Mesenteric fat pad (tissue), 1 donor: ENCODE results near the genes SIK2, DLAT and ZBTB16.

DNA sequence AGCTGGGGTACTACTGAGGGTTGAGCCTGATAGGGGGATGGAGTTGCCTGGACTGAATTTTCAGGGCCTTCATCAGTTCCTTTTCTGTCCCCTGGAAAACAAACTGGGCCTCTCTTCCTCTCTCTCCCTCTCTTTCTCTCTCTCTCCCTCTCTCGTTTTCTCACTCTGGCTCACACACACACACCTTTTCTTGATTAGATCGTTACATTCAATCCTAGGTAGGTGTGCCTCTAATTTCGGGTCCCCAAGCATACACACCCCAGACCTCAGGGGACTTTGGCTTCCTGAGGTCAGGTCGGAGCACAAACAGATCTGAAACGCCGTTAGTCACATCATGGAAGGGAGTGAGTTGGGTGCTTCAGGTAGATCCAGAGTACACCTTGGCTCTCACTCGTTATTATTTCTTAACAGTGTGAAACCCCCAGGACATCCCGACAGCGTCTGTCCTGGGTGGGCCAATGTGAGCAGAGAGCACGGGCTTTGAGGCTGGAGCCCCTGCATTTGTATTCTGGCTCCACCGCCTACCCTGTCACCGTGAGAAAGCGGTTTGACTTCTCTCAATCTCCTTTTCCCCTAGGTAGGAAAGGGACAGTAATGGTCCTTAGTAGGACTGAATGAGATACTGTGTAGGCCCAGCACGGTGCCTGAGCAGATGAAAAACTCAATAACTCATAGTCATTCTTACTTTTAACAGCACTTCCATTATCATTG, 37.3 kb upstream of the POU2AF1 start:
- PRO-cap: no peak

DNA sequence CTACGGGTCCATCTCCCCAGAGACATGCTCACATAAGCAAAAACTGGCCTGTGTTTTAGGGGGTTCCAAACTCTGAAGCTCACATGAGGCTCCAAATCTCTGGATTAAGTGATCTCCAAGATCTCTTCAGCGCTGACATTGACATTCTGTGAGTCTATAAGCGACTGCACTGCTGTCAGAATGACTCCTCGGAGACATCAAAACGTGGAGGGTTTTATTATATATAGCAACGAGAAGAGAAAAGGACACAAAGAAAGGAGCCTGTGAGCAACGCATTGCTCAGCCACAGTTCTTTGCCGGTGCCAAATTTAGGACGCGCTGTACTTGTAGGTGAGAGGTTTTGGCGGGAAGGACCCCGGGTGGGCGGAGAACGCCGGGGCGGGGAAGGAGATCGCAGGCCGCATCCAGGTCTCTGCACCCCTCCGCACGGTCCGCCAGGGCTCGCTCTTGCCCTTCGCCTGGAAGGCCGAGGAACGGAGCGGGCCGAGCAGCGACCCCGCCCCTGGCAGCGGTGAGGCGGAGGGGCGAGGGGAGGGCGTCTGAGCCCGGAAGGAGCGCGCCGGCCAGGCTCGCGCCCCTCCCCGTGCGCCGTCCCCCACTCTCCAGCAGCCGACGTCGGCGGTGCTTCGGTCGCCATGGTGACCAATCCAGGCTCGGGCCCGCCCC, 413 bp upstream of the SIK2 start:
- PRO-cap: bidirectional peak, plus-strand start outside the sequence, minus-strand start at position 412 of the sequence

GRCh38 chr11:111602369-111602992, at the start of gene SIK2:
SIK2 (plus strand) TSS chr11:111602449.
- PRO-cap: bidirectional peak, plus-strand start at chr11:111602437, minus-strand start at chr11:111602114; bidirectional peak, plus-strand start at chr11:111603114, minus-strand start at chr11:111602907

GRCh38 chr11:111624502-111625165, 22.4 kb downstream of the SIK2 start:
- PRO-cap: no peak

DNA sequence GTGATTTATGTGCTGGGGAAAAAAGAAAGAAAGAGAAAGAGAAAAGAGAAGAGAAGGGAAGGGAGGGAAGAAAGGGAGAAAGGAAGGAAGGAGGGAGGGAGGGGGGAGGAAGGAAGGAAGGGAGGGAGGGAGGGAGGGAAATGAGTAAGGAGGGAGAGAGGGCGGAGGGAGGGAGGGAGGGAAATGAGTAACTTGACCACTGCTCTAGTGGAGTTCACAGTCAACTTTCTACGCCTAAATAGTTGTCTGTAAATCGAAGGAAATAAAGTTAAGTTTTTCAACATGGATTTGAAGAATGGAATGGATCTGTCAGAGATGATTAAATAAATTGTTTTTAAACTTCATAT, 33.0 kb downstream of the SIK2 start:
- PRO-cap: no peak

GRCh38 chr11:111727215-111727949, 38.8 kb downstream of the PPP2R1B start:
- PRO-cap: no peak

DNA sequence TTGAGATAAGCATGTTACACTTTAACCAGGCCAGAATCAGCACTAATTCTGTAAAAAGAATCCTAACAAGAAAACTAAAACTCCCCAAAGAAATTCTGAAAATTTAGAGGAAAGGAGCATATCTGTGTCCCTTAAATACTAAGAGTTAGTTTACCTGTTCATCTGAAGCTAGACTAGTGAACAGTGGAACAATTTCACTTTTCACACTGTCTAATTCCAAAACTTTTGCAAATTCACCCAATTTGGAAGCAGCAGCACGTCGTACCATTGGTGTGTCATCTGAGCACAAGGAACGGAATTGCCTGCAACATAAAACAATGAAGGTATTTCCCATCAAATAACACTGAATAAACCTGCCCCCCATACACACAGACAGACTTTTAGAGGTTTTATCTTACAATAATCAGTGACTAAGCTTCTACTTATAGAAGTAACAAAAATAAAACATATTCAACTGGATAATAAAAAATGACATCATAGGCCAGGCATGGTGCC, 6.5 kb downstream of the PPP2R1B start:
- PRO-cap: no peak

GRCh38 chr11:111787877-111788664, 21.9 kb upstream of the PPP2R1B start:
- PRO-cap: no peak

DNA sequence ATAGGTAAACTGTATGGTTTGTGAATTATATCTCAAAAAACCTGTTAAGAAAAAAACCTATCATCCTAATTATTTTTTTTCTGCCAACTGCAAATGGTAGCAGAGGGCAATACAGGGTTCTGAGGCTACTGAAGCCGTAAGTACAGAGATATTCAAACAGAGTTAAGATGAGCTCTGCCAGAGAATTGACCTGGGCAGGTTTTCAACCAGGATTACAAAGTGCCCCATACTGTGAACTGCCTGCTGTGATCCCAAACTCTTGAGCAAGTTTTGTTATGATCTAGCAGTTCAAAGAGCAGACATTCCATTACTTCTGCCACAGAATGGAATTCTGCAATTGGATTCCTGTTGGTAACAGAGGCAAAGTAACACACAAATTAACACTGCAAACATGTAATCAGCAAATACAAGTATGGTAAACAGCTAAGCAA, 31.3 kb downstream of the ALG9 start:
- PRO-cap: no peak

- PRO-cap: no peak
Observed at GRCh38 chr11:111924378-111924724, 5.6 kb downstream of the C11orf52 start.

DNA sequence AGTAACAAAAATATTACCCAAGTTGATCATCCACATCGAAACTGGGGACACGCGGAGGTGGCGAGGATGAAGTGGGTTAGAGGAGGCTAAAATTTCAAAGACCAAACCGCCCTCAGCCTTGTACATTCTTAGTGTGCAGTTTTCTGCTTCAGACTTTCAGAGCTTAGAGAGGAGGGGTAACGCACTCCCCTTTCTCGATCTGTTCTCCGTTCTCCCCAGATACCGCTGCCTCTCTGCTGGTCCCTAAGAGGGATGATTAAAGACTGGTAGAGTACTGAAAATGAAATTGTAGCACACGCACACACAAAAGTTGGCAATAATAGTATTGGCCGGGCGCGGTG, 8.7 kb downstream of the C11orf52 start:
- PRO-cap: no peak

GRCh38 chr11:112024621-112025753, at the start of gene DLAT:
DLAT (plus strand) TSS chr11:112025408.
- PRO-cap: bidirectional peak, plus-strand start at chr11:112025449, minus-strand start at chr11:112025295

DNA sequence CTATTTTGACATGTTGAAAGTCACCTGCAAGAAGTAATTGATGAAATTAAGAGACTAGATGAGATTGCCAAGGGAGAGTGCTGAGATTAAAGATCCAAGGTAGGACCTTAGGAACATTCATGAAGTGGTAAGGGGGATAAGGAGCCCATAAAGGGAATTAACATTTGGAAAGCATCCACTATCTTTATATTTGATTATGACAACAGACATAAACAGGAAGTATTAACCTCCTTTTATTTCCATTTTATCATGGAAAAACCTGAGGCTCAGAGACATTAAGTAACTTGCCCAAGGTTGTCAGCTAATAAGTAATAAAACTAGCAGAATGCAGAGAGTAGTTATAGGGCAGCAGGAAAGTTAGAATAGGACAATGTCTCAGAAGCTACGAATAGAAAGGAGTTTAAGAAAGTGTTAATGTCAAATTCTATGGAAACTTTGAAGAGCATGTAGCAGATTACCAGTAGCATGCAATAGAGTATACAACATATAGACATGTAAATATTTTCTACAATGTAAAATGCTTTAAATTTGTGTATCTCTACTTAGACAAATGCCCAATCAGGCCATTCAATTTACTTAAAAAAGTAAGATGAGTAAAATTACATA, 1.3 kb downstream of the BCO2 start:
- PRO-cap: no peak

DNA sequence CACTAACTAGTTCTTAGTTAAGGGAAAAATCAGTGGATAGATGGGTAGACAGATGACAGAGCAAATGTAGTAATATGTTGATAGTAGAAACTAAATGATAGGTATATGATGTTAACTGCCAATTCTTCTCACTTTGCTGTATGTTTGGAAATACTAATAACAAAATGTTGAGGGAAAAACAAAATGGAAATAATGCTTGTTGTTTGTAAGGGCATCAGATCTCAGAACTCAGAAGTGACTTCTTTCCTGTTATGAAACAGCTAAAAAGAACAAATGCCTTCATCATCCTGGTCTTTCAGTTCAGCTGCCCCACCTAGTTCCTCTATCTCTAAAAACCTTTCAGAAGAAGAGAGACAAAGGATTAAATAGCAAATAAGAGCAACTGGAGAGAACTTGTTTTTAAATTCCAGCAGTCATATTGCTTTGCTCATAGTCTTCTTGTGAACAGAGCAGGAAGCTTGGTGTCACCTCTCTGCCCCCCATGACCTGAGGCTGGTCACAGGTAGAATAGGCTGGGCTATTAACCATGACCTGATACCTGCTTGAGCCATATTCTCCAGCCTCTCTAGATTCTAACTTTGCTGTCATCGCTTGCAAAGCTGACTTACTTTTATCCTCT, 345.3 kb upstream of the NCAM1 start:
- PRO-cap: no peak

- PRO-cap: no peak
Observed at GRCh38 chr11:113046443-113046843, 85.2 kb downstream of the NCAM1 start.

GRCh38 chr11:113505787-113506433, 30.7 kb upstream of the DRD2 start:
- PRO-cap: no peak

DNA sequence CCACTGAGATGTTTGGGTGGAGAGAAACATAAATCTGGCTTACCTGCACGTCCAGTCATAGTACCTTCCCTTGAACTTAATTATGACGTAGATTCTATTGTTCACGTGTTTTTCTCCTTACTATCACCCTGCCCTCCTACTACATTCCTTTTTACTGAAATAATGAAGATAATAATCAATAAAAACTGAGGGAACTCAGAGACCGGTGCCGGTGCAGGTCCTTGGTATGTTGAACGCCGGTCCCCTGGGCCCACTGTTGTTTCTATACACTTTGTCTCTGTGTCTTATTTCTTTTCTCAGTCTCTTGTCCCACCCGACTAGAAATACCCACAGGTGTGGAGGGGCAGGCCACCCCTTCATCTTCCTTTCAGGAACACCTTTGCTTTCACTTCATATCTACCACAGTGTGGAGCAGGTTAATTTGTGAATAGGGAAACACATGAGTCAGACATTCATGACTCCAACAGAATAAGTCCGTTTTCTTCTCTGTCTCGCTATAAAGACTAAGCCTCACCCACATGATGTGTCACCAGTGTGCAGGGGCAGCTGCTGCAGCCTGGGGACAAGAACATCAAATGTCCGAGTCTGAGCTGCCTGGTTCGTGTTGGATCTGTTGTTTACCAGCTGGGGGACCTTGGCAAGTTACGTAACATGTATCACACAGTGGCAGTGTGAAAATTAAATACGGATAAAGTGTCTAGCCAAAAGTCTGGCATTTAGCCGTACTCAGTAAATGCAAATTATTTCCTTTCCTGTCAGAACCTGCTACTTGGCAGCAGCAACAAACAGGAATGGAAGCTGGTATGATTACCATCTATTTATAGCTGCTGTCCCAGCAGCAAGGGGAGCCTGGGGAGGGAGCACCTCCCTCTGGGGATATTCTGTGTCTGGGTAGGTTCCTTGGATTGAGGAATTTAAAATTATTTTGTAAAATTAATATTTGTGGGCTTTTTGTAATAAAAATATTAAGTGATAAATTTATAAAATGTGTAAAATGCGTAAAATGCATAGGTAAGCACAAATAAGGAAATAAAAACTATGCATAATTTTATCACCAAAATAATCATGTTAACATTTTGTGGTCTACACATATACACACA, 1.5 kb upstream of the CLDN25 start:
- PRO-cap: no peak

GRCh38 chr11:114059288-114060089, at the start of gene ZBTB16:
ZBTB16 (plus strand) TSS chr11:114059711.
- PRO-cap: bidirectional peak, plus-strand start at chr11:114059714, minus-strand start at chr11:114059423

GRCh38 chr11:114065809-114066658, 6.5 kb downstream of the ZBTB16 start:
- PRO-cap: no peak

DNA sequence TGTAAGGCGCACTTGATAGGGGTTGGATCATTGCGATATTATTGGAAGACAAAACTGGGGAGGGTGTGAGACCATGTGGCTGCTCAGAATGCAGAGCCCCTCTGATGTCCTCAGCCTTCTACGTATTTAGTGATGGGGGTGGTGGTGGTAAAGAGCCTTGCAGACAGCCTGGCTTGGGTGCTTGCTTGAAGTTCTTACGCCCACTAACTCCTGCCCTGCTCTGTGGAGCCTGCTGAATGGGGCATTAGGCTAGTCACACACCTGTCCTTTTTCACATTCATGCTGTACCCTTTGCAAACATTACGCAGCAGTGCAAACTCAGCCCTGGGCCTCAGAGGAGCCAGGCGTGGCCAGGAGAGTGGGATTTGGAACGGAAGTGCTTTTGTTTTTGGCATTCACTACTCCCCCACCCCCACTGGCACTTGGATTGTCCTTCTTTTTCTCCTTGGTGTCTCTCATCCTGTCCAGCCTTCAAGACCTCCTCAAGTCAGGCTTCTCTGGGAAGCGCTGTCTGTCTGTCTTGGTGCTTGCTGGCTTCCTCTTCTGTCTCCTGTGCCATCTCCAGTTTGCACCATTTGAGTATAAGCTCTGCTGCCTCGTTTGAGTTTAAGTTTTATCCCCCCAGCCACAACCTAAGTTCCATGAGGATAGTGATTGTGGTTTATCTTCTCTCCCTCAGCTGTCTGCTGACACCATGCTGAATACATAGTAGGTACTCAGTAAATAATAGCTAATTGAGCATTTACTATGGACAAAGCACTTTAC, 26.5 kb downstream of the ZBTB16 start:
- PRO-cap: no peak